ENCODE measurements around a stretch of chr1.

- PRO-cap: bidirectional peak, plus-strand start at chr1:10475826, minus-strand start at chr1:10475737
- RAMPAGE, long total RNA, 4 experiments: start-site peak on the minus strand in 3 of 4 experiments, at chr1:10475711-10475749 at its widest, 8 to 12 reads per replicate
Observed at GRCh38 chr1:10475063-10475979, 571 bp downstream of the PEX14 start.

DNA sequence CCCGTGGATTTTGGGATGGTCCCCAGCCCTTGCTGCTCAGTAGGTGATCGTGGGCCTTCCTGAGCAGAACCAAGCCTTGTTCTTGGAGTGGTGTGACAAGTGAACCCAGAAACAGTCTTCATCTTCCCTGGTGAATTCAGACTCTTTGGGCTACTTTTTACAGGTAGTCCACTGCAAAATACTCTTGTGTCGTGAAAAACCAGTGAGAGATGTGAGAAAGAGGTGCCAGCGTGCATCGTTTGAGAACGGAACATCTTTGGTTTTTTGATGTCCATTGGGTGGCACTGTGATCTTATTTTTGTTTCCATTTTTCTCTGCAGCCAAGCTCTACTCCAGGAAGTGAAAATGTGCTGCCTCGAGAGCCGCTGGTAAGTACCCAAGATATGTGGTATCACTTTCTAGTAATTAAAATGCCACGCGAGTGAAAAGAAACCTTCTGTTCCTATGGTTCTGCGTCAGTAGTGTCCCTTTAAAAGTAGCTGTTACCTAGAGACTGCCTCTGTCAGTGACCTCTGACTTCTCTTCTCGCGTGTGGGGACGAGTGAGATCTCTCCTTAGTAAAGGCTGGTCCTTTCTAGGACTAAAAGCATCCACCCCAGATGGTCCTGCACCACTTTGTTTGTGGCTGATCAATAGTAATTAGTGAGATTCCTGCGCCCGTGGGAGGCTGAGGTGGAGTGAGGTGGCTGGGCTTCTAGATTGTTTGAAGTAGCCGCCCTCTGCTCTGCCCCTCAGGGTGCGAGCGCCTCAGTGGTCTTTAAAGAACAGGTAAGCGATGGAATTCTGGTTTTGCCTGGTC lies 20.4 kb downstream of the PEX14 start:
- PRO-cap: no peak
- RAMPAGE, long total RNA, 4 experiments: no peak in any of the 4 experiments

DNA sequence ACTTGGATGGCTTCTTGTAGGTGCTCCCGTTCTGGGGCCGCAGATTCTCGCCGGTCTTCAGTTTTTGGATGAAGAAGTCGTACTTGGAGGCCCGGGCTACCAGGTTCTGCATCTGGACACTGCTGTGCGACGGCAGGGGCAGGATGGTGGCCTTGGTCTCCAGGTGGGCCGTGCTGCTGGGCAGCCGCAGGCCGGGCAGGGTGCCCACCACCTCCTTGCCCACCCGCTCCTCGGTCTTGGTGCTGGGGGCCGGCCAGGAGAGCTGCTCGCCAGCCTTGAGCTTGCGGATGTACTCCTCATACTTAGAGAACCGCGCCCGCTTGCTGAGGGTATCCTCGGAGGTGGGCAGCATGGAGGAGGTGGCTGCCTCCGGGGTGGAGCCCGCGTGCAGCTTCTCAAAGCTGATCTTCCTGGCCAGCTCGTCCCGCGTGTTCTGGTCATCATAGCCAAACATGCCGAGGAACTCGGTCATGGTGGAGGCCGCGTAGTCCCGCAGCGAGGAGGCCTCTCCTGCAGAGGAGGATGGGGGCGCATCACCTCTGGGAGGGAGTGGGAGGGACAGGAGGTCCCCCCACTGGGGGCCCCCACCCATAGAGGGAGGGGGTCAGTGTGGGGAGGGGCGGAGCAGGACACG lies 136.3 kb downstream of the CASZ1 start:
- PRO-cap: no peak
- RAMPAGE, long total RNA, 4 experiments: start-site peak on the minus strand in 1 of 4 experiments, centred at position 424 of the sequence, 8 reads per replicate

GRCh38 chr1:10666362-10667186 lies 129.9 kb downstream of the CASZ1 start:
- PRO-cap: no peak
- RAMPAGE, long total RNA, 4 experiments: no peak in any of the 4 experiments

GRCh38 chr1:10693073-10693391 lies 103.4 kb downstream of the CASZ1 start:
- PRO-cap: no peak
- RAMPAGE, long total RNA, 4 experiments: no peak in any of the 4 experiments

DNA sequence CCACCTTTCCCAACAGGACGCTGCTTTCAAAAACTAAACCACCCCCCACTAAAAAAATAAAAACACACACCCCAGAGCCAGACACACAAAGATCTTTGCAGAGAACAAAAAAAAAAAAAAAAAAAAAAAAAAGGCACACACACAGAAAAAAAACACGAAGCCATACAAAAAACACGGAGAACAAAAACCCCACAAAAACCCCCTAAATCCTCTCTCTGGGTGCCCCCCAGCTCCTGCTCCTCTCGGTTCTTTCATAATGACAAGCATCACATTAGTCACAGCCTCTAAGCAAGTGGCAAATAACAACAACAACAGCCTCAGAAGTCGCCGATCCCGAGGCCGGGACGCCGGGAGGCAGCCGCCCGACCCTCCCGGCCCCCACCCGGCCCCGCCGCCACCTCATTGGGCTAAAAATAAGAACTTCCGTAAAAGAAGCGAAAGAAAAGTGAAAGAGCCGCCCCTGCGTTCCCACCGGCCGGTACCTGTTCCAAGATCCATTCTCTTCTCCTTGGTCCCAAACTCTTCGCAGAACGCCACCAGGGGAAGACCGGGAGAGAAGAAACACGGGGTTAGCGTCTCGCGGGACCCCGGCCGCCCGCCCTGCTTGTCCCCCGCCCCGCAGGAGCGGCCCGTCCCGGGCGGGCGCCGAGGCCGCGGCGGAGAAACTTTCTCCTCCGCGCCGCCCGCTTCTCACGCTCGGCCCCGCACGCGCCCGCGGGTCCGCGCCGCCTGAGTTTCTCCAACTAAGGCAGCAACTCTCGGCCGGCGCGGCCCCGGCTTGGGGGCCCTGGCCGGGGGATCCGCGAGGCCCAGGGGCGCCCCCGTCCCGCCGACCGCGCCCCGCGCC lies 102.8 kb downstream of the CASZ1 start:
- PRO-cap: unidirectional peak, plus-strand start at position 320 of the sequence; unidirectional peak, plus-strand start at position 428 of the sequence
- RAMPAGE, long total RNA, 4 experiments: no peak in any of the 4 experiments

GRCh38 chr1:10696154-10696642 lies 100.2 kb downstream of the CASZ1 start:
- PRO-cap: no peak
- RAMPAGE, long total RNA, 4 experiments: start-site peak on the minus strand in 1 of 4 experiments, at chr1:10696353-10696381 at its widest, 6 reads per replicate

DNA sequence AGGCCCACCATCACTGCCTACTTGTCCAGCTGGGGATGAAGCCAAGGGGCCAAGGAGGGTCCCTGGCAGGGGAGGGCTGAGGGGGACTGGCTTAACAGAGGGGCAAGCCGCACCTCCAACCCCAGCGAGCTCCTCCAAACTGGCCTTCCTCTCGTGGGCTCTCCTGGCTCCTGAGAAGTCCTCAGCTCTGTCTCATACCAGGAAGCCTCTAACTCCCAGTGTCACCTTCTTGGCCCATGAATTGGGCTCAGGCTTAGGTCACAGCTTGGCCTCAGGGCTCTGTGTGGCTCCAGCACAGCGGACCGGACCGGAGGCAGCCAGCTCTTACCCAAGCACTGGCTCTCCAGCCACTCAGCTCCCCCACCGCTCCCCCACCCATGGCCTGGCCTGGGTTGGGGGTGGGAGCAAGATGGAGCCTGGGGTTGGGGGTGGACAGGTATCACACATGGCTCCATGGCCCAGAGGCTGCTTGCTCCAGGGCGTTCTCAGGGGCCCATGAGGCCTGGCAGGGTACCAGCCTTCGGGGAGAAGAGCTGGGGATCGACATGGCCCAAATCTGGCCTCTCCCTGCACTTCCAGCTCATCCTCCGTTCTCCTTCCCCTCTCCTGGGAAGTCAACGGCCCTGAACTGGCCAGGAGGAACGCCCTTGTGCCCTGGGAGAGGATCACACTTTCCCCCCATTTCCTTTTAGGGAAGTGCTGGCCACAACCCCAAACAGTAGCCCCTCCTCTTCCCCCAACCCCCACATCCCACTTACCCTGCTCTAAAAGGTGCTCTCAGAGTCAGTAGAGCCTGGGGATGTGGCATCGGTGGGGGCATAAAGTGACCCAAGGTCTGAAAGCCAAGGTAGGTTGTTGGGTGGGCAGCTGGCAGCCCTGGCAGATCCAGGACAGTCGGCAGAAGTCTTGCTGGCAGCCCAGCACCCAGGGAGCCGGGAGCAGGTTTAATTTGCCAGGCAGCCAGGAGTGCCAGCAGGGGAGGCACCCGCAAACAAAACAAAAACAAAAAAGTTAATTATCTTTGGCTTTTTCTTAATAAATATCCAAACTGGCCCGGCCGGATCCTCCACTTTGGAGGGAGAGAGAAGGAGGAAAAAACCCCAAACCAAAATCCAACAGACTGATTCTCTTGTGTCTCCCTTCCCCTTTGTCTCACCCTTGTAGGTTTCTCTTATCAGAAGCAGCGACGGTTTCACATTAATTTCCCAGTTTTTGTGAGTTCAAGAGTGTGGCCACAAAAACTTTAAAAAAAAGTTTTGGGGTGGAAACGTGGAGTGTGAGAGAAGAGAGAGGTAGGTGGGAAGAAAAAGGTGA lies 97.4 kb downstream of the CASZ1 start:
- PRO-cap: no peak
- RAMPAGE, long total RNA, 4 experiments: no peak in any of the 4 experiments

GRCh38 chr1:10724850-10725571 lies 71.4 kb downstream of the CASZ1 start:
- PRO-cap: no peak
- RAMPAGE, long total RNA, 4 experiments: no peak in any of the 4 experiments

DNA sequence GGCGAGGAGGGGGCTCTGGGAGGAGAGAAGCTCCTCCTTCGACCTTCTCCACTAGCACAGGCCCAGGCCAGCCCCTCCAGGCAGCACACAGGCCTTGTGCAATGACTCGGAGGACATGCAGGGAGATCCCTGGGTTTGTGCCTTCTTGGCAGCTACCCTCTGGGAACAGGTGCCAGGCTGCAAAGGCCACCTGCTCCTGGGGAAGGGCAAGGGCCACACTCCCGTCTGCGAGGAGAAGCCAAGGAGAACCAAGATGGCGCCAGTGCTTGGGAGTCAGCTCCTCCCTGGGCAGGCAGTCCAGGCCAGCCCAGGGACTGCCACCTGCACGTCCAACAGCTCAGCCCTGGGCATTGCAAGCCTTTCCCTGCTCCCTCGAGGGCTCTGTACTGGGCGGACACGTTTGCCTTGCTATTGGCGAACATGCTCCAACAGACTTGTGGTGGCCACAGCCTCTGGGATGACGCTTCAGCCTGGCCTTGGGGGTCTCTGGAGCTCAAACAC lies 15.2 kb downstream of the CASZ1 start:
- PRO-cap: bidirectional peak, plus-strand start at position 230 of the sequence, minus-strand start at position 161 of the sequence
- RAMPAGE, long total RNA, 4 experiments: no peak in any of the 4 experiments

GRCh38 chr1:10814878-10816115 lies 18.9 kb upstream of the CASZ1 start:
- PRO-cap: bidirectional peak, plus-strand start at chr1:10815739, minus-strand start at chr1:10815621; bidirectional peak, plus-strand start at chr1:10815993, minus-strand start at chr1:10815924
- RAMPAGE, long total RNA, 4 experiments: no peak in any of the 4 experiments

GRCh38 chr1:10856849-10857596 lies 60.6 kb upstream of the CASZ1 start:
- PRO-cap: no peak
- RAMPAGE, long total RNA, 4 experiments: no peak in any of the 4 experiments

DNA sequence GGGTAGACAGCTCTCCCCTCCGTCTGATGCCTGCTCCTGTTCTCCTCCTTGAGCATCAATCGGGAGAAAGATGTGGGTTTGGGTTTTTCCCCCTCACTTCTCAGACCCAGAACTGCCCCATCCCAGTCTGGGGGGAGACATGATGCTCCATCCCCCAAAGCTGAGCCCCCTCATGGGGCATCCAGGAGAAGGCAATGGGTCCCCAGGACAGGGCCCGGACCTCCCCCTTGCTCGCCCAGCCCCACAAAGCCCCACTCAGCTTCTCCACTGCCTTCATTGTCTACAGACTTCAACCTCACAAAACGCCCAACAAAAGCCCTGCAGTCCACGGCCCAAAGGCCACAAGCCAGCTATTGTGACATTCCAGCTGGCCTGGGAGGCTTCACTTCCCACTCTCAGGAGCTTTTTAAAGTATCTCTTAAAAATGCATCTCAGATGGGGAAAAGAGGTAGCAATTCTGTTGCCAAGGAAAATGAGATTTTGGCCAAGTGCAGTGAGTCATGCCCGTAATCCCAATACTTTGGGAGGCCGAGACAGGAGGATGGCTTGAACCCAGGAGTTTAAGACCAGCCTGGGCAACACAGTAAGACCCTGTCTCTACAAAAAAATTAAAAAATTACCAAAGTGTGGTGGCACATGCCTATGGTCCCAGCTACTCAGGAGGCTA lies 1.1 kb downstream of the C1orf127 start:
- PRO-cap: no peak
- RAMPAGE, long total RNA, 4 experiments: no peak in any of the 4 experiments

- PRO-cap: no peak
- RAMPAGE, long total RNA, 4 experiments: no peak in any of the 4 experiments
Observed at GRCh38 chr1:11013513-11014469, 1.3 kb downstream of the TARDBP start.

GRCh38 chr1:11022839-11024079 lies 10.8 kb downstream of the TARDBP start:
- PRO-cap: no peak
- RAMPAGE, long total RNA, 4 experiments: start-site peak on the plus strand in 1 of 4 experiments, at chr1:11023230-11023387 at its widest, 35 reads per replicate

- PRO-cap: no peak
- RAMPAGE, long total RNA, 4 experiments: no peak in any of the 4 experiments
Observed at GRCh38 chr1:11245939-11246910, 16.1 kb downstream of the MTOR start.

GRCh38 chr1:11797195-11798572 lies 8.1 kb downstream of the MTHFR start:
- PRO-cap: no peak
- RAMPAGE, long total RNA, 4 experiments: no peak in any of the 4 experiments

GRCh38 chr1:11839697-11840797 lies 7.5 kb downstream of the NPPA start:
- PRO-cap: no peak
- RAMPAGE, long total RNA, 4 experiments: no peak in any of the 4 experiments

- PRO-cap: no peak
- RAMPAGE, long total RNA, 4 experiments: no peak in any of the 4 experiments
Observed at GRCh38 chr1:11841789-11843043, 5.4 kb downstream of the NPPA start.

- PRO-cap: no peak
- RAMPAGE, long total RNA, 4 experiments: no peak in any of the 4 experiments
Observed at GRCh38 chr1:11882898-11883703, 24.4 kb upstream of the NPPB start.